SUDHL5 (cell line): Measurements from ENCODE around the genes PYDC1, ITGAX, ARMC5, TGFB1I1, ORC6 and GPT2.

DNA sequence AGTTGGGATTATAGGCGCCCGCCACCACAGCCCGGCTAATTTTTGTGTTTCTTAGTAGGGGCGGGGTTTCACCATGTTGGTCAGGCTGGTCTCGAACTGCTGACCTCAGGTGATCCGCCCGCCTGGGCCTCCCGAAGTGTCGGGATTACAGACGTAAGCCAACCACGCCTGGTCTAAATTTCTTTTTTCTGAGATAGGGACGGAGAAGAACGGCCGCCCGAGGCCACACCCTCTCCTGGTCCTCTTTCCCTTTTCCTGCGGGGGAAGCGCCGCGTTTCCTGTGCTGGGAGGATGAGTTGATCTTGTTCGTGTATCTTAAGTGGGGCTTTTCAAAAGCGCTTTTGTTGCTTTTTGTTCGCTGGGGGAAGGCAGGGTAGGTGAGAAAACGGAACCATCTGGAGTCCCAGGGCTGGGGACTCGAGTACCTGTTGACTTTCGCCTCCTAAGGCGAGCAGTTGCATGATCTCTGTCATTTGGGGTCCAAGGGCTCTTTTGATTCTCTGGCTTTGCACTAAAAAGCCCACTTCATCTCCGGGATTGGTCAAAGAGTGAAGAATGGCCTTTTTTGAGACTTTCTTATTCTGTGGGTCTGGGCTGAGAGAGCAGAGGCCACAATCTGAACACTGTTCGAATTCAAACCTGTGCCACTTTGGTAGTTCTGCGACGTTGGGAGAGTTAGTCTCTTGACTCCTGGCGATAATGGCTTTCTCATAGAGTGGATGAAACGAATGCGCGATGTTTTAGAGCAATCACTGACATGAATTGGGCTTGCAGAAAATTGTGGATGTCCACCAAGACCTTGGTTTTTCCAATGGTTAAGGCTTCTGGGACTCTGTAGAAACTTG, 1.3 kb downstream of the FUS start:
- PRO-cap = no peak

GRCh38 chr16:31215716-31216358, 1.1 kb downstream of the PYDC1 start:
- PRO-cap = no peak

DNA sequence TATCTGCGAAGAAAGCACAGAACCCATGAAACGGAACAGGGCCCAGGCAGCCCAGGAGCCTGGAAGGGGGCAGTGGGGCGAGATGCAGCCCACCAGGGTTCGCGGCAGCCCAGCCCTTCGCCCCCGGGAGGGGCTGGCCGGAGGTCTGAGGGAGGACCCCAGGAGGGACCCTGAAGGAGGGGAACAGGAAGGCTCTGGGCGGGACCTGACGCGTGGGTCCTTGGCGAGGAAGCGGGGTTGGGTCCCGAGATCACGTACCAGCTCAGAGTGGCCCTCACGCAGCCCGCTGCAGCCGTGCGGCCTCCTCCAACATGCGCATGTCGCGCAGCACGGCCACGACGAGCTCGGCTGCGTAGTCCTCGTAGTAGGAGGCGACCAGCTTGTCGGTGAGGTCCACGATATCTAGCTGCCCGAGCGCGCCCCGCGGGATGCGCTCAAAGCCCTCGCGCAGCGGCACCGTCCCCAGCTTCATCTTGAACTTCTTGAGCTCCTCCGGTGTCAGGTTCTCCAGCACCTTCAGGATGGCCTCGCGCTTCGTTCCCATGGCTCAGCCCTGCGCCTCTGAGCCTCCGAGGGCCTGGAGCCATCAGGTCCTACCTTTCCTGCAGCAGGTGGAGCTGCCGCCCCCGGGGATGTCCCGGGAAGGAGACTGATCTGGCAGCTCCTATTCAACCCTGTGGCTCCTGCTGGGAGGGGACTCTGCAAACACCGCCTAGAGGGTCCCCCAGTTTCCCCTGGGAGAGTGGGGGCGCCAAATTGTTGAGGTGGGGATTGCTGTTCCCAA, at the start of gene PYDC1:
PYDC1 (minus strand) TSS at position 651 of the 784 bp plus-strand sequence.
- PRO-cap = no peak

GRCh38 chr16:31354862-31355388, at the start of gene ITGAX:
TSS of gene ITGAX (plus strand) at chr16:31355176.
- PRO-cap = no peak

DNA sequence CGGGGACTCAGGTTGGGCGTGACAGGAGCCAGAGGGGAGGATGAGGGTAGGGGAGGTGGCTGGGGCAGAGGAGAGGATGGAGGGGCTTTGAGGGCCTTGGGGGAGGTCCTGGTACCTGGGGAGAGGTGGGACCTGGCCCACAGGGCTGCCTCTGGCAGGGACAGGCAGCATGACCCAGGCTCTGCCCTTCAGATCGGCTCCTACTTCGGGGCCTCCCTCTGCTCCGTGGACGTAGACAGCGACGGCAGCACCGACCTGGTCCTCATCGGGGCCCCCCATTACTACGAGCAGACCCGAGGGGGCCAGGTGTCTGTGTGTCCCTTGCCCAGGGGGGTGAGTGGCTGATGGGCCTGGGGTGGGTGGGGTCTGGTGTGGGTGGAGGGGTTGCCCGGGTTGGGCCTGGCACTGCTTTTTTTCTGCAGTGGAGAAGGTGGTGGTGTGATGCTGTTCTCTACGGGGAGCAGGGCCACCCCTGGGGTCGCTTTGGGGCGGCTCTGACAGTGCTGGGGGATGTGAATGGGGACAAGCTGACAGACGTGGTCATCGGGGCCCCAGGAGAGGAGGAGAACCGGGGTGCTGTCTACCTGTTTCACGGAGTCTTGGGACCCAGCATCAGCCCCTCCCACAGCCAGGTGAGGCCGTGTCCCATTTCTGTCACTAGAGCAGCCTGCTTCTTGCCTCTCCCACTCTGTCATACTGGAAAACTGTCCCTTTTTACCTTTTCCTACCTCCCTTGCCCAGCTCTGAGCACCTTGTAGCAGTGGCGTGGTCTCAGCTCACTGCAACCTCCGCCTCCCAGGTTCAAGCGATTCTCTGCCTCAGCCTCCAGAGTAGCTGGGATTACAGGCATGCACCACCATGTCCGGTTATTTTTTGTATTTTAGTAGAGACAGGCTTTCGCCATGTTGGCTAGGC, 8.0 kb downstream of the ITGAX start:
- PRO-cap = no peak

DNA sequence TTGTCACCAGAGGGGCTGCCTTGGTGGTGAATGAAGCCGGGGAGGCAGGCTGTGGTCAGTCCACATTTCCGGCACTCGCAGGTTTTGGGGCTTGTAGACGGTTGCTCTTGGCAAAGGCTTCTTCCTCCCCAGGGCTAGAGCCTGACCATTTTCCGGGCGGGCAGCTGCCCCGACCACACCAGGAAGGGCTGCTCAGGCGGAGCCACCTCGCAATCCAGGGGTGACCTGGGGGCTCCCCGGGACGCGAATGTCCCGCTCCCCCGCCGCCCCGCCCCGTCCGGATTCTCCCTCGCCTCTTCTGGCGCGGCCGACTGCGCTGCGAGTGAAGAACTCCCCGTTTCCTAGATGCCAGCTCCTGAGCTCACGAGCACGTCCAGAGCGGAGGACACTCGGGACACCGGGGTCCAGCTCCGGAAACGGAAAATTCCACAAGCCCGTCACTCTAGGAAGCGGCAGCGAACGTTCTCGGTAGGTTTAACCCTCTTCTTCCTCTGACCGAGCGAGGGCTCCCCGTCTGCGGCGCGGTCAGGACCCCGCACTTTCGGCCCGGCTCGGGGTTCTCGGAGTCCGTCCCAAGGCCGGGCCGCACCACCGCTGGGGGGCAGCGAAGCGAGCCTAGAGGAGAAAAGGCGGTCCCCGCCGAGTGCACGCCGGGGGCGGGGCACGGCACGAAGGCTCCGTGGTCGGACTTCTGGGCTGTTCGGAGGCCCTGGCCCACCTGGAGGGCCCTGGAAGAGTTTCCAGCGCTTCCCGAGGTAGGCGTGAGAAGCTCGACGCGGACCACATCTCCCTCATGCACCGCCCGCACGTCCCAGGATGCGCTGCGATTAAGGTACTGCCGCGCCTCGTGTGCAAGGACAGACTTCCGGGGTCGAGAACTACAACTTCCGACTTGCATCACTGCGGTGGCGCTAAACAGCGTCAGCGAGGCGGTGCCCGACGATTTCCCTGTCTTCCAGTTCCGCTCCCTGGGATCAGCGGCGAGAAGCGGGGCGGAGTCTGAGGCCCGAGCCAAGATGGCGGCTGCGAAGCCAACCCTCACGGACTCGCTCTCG, at the start of gene ARMC5:
ARMC5 (plus strand) TSS at position 993 of the 1,055 bp plus-strand sequence.
- PRO-cap = bidirectional peak, plus-strand start at position 653 of the sequence, minus-strand start at position 590 of the sequence; bidirectional peak, plus-strand start at position 980 of the sequence, minus-strand start at position 820 of the sequence

DNA sequence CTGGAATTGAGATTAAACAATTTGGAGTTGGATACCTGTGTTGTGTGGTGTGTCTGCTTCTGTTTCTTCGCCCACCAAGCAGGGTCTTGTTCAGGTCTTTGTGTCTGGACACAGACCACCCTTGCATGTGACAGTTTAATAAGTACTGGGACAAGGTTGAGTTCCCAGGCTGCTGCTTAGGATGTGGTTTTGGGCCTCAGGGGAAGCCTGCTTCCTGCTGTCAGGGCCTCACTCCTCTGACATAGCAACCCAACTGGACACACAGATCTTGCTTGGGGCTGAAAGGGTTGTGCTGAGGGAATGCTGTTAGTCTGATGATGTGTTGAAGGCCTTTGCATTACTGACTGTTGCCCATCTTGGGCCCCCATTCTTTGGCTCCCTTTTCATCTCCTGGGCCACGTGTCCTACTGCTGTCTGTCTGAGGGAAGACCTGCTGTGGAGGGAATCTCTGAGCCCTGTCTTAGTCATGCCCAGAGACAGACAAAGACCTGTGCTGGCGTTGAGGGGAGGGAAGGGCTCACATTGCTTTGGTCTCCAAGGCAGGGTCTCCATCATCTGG, 4.7 kb upstream of the TGFB1I1 start:
- PRO-cap = no peak

DNA sequence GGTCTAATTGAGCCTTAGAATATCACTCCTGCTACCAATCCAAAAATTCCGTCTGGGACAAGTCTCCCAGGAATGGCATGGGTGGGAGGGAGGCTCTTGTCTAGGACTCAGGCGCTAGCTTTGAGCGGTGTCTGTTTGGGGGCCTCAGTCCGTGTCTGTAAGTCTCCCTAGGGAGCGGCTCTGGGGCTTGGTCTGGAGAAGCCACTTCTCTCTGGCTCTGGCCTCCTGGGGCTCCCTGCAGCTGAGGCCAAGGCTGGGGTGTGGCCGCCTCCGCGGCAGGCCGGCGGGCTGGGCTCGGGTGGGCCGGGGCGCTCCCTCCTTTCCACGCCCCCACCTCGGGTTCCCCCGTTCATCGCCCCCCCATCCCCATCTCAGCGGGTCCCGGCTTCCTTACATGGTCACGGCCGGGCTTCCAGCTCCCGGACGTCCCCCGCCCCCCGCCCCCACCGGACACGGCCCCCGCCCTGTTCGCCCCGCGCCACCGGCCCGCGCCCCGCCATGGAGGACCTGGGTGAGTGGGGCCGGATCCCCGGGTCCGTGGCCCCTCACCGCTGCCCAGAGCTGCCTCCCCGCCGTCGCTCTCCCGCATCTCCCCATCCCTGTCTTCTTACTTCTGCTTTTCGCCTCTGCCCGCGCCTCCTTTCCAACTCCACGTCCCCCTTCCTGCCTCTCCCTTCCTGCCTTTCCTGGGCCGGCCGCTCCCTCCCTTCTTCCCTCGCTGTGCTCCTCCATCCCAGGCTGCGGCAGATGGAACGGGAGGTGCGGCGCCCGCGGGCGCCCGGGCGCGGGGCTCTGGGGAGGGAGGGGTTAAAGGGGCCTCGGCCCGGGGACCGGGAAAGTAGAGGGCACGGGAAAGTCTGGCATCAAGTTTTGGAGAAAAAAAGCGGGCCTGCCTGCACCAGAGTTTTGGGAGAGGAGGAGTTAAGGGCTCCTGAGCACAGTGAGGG, at the start of gene TGFB1I1:
TGFB1I1 (plus strand) TSS at position 462 of the 947 bp plus-strand sequence.
- PRO-cap = no peak

DNA sequence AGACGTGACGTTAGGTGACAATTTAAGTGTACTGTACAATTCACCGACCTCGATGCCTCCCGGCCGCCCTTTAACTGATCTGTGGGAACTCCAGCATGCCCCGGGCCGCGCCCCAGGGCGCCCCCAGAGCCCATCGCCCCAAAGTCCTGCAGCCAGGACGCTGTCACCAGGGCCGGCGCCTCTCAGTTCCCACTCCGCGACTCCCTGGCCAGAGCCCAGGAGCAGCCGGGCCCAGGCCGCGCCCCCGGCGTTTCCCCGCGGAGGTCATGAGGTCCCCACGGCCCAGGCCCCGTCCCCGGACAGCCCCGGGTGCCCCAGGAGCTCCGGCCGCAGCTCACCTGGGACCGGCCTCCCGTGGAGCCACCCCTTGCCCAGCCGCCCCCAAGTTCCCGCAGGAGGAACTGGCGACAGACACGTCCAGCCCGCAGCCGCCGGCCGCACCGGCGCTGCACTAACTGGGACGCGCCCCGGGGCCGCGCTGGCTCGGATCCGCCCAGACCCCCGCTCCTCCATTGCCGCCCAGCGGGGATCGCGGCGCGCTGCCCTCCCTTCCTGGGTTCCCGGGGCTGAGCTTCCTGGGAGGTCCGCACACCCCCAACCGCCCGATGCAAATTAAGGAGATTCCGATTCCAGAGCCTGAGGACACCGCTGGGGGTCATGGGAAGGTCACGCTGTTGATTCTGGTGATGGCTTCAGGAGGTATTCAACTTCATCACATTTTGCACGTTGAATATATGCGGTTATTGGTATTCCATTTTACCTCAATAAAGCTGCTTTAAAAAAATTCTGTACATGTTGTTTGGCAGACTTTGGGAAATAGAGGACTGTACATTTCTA, 9.8 kb downstream of the AHSP start:
- PRO-cap = no peak

DNA sequence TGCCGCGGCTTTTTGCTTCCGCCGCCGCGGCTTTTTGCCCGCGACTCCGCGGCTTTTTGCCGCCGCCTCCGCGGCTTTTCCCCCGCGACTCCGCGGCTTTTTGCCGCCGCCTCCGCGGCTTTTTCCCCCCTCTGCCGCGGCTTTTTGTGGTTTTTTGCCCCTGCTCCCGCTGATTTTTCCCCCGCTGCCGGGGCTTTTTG, 590.6 kb downstream of the TP53TG3F start:
- PRO-cap = no peak

DNA sequence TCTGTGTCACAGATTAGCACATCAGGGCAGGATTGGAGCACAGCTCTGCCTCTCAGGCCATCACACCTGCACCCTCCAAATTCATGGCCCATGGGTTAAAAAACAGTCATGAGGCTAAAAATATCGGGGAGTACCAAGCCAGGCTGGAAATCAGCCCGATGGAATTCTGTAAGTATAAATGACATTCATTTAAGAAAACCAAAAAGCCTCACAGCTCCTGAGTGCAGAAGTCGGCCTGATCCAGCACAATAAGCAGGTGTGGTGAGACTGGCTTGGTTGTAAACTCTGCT, 1623.0 kb downstream of the TP53TG3F start:
- PRO-cap = no peak

GRCh38 chr16:46688977-46690006, at the start of gene ORC6:
TSS of gene ORC6 (plus strand) at chr16:46689659.
- PRO-cap = bidirectional peak, plus-strand start at chr16:46689685, minus-strand start at chr16:46689151; bidirectional peak, plus-strand start at chr16:46689940, minus-strand start at chr16:46689874

GRCh38 chr16:46690007-46690511, 600 bp downstream of the ORC6 start:
- PRO-cap = bidirectional peak, plus-strand start at chr16:46690270, minus-strand start at chr16:46690168

- PRO-cap = no peak
Measured at GRCh38 chr16:46711186-46711488, 21.7 kb downstream of the ORC6 start.

GRCh38 chr16:46876270-46876800, 7.8 kb upstream of the GPT2 start:
- PRO-cap = no peak

GRCh38 chr16:46883690-46884490, at the start of gene GPT2:
TSS of gene GPT2 (plus strand) at chr16:46884362.
- PRO-cap = bidirectional peak, plus-strand start at chr16:46883843, minus-strand start at chr16:46883927; bidirectional peak, plus-strand start at chr16:46884311, minus-strand start at chr16:46884142

GRCh38 chr16:46889926-46890319, 5.8 kb downstream of the GPT2 start:
- PRO-cap = unidirectional peak, minus-strand start at chr16:46890084

GRCh38 chr16:46909442-46910114, 25.4 kb downstream of the GPT2 start:
- PRO-cap = no peak

DNA sequence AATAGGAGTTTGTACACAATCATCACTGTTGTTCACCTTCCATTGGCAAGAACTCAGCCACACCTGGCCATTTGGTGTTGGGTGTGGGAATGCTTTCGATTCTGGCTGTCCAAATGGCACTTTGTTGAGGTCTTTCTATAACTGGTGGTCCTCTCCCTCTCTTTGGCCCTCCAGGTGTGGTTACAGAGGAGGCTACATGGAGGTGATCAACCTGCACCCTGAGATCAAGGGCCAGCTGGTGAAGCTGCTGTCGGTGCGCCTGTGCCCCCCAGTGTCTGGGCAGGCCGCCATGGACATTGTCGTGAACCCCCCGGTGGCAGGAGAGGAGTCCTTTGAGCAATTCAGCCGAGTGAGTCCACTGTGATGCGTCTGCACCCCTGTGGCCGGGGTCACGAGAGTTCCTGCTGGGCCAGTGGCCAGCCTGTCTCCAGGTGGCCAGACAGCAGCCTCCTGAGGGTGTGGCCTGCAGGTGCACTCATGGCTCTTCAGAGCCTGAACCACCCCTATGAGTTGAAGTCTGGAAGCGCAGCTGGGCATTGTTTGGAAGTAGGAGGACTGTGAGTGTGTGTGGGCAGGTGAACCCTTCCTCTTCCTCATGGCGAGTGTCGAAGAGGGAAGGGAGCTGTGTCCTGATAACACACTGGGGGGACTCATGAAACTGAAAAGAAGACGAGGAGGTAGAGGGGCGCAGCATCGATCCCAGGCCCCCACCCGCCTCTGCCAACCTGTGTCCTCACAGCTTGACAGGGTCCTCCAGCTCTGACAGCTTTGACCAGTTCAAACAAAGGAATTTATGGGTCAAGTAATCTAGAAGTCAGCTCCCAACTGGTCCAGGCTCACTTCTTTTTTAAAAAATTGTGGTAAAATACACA, 38.1 kb downstream of the GPT2 start:
- PRO-cap = no peak

DNA sequence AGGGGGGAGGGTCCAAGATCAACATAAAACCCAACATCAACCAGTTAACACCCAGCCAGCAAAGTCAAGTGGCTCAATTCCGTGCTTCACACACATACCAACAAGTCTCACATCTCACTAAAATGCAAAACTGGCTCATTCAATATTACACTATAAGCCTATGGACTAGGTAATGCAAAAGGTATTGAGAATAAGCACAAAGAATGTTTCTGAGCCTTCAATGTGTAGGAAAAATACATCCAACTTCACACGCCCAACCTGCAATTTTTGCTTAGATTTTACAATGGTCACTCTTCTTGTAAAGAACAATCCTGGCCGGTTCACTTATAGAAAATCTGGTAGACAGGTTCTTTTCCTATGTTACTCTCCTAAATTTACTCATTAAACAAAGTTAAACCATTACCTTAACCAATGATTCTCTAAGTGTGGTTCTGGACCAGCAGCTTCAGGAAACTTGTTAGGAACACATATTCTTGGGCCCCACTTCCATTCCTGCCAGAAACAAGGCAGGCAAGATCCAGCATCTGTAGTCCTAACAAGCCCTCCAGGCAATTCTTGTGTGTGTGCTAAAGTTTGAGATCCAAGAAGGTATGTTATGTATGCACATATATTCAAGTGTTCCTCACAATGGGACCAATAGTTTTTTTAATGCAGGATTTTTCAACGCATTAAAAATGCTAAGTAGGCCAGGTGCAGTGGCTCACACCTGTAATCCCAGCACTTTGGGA, 13.5 kb downstream of the DNAJA2 start:
- PRO-cap = no peak